LHCN-M2 (cell line): ENCODE results near the gene ZPBP2.

DNA sequence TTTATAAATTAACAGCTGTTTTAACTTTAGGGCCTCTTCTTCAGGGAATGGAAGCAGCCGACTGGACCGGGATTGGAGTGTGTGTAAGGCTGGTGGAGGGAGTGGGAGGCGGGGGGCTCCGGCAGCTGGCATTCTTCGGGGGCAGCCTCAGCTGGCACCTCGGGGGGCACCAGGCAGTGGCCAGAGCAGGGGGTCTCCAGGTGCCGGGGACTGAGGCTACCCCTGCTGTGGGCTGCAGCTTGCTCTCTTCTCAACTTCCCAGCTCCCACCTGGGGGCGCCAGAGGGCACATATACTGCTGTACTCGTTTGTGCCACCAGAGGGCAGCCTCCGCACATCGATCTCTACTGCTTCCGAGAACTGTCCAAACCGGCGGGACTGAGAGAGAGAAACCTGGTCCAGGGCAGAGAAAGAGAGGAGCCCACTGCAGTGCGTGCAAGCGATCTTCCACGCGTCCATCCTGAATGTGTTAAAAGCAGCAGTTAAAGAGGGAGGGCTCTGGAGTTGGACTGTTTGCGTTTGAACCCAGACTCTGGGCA, 4.9 kb upstream of the PPP1R1B start:
- RAMPAGE, long total RNA = no peak

DNA sequence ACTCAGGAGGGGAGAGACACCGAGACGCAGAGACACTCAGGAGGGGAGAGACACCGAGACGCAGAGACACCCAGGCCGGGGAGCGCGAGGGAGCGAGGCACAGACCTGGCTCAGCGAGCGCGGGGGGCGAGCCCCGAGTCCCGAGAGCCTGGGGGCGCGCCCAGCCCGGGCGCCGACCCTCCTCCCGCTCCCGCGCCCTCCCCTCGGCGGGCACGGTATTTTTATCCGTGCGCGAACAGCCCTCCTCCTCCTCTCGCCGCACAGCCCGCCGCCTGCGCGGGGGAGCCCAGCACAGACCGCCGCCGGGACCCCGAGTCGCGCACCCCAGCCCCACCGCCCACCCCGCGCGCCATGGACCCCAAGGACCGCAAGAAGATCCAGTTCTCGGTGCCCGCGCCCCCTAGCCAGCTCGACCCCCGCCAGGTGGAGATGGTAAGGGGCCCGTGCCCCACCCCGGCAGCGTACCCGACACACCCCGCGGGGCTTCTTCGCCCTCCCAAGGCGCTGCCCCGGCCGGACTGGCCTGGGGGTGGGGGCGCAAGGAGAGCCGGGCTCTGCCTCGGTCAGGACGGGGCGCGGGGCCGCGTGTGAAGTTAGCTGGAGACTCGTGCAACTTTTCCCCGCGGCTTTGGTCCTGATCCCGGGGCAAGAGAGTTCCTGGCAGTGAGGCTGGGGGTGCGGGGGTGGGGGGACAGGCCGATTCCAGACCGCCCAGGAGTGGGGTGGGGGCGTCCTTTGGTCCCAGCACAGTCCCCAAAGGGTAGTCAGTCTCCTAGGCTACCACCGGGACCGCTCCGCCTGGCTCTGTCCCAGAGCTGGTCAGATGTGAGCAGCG, 507 bp downstream of the PPP1R1B start:
- RAMPAGE, long total RNA = no peak

DNA sequence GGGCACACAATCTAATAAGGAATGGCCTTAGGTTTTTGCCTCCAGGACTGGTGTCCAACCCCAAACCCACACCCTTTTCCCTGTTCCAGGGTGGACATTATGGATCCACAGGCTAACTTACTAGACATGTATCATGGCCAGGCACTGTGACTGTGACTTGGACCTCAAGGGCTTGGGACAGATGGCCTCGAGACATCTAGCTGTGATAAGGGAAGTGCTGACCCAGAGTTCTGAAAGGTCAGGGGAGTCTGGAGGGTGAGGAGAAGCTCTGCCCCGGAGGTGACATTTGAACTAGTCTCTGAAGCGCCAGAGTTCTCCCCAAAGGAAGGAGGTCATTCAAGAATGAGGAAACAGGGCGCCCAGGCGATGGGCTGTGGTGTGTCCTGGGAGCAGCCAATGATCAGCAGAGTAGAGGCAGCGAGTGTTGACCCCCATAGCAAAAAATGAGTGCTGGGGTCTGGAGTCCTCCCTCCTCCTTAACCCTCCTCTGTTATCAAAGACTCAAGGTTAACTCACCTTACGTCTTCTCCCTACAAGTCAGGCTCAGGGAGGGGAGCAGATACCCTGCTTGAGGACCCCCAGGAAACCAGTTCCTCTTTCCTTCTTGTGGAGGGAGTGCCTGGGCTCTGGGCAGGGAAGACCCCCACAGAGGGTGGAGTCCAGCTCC, 4.9 kb downstream of the STARD3 start:
- RAMPAGE, long total RNA = no peak

GRCh38 chr17:39665542-39666120, 482 bp downstream of the TCAP start:
- RAMPAGE, long total RNA = no peak

DNA sequence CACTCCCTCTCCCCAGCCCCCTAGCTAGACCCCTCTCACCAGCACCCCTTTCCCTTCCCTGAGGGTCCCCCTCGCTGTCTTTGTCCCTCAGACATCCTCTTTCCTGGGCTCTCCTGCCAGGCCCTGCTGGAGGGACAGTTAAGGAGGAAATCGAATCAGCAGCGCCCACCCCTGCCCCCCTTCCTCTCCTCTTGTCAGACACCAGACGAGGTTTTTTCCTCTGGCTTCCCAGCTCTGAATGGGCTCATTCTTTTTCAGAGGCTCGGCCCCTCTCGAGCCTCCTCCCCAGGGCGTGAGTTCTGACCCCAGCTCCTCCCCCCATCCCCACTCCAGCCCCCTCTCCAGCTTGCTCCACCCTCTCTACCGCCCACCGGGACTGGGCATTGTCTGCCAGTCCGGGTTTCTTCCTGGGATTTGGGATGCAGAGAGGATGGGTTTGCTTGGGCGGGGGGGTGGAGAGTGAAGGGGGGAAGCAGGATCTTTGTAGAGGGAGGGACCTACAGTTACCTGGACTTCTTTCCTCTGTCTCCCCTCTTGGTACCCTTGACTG, 3.8 kb upstream of the ERBB2 start:
- RAMPAGE, long total RNA = no peak

DNA sequence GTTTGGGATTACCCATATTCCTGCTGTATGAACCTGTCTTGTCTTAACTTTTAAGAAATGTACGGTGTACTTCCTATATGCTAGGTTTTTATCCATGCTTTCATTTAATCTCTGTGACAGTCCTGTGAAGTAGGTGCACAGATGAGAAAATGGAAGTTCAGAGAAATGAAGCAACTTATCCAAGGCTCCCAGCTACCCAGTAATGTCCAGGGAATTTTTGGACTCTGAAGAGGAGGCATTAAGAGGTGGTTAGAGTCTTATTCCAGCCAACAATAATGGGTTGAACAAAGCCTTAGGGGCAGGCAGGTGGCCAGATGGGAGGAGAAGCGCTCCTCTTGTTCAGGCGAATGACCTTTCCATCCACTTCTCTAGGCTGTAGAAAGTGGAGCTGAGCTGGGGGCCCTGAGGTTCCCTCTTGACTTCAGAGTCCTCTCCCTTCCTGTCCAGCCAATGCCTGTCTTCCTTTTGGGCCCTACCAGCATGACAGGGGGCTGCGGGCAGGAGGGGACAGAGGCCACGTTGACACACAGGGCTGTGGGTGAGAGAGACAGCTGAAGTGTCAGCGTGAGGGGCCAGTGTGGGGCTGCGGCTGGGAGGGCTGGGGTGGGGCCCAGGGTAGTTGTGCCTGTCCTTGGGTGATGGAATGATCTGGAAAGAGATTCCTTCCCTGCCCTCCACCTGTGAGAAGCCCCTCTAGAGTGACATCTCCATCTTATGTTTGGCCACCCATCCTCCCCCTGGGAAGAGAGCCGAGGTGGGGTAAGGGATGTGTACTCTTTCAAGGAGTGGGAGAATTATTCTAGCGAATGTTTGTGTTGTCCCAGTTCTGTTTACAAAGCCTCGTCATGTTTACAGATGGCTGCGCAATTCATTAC, 3.0 kb downstream of the ERBB2 start:
- RAMPAGE, long total RNA = no peak

DNA sequence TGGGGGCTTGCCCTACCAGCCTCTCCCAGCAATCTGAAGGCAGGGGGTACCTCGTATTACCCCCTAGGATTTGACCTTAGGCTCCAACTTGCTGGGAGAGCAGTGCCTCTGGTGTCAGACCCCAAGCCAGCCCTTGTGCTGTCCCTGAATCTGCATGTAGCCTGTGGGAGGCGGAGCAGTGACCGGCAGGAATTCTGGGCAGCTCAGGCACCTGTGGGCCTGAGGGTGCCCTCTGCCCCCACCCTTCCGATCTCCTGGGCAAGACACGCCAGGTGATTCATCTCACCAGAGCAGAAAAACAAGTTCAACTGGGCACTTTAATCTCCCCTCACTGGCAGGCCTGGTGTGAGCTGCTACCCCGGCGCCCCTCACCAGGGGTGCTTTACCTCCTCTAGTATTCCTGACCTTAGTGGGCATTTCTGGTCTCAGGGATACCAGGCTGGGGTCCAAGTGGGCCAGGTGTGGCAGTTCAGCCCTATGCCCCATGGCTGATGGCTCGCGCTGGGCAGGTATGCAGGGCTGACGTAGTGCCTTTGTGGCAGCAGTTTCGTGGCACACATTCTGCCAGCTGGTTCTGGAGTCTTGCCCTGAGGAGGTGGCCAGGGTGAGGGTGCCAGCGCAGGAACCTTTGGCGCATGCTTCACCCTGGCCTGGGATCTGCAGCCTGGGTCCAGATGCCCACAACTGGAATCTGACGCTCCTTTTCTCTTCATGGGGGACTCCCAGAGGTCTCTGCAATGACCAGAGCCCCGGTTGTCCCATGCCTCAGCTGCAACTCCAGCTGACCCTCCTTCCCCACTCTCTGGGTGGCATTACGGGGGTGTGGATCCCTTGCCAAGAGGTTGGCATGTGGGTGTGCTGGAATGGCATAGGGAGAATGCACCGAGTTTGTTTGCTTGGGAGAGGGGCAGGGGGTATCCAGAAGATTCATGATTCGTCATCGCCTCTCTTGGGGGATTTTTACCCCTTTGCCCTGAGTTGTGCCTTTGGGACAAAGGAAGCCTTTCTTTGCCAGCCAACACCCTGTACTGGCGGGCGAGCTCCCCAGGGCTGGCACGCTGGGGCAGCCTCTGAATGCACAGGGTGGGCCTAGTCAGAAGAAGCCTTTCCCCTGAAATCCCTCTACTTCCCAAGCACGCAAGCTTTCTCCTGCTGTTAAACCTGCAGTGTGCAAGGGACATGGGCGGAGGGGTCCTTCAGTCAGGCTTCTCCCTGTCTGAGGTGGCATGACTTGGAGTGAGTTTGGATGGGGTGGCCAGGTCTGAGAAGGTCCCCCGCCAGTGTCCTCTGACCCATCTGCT, 6.3 kb downstream of the ERBB2 start:
- RAMPAGE, long total RNA = no peak

DNA sequence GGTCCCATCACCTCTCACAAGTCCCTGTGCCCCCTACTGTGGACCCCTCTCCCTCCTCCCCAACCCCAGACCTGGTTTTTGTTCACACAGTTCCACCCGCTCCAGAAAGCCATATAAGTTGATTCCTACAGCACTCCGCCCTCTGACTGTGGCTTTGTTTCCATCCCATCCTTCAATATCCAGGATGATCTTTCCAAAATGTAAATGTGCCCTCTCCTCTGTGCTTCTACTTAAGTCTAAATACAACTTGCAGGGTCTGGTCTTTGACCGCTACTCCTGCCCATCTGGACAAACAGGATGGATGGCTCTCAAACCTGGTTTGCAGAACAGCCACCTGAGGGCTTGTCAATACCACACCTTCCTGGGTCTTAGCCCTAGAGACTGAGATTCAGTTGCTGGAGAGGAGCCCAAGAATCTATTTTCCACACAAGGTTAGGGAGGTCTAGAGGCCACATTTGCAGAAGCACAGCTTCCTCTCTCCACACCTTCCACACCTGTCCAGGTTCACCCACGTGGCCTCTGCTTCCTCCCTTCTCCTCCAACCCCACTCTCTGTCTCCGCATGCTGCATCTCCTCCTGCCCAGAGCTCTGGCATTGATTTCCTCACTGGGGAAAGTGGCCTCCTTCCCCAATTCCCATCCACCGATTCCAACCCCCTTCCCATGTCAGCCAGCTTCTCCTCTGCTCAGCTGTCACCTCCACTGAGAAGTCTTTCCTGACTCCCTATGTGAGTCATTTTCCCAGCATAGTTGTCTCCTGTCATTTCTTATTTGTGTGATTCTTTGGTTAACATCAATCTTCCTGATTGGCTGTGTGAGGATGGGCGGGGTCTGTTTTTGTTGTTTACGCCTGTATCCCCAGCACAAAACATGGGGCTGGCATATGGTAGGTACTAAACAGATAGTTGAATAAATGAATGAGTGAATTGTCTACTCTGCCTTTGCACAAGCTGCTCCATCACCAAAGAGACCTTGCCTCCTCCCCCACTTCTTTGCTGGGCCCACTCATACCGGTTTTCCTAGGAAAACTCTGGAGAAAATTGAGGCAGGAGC, 1.7 kb upstream of the GRB7 start:
- RAMPAGE, long total RNA = no peak

DNA sequence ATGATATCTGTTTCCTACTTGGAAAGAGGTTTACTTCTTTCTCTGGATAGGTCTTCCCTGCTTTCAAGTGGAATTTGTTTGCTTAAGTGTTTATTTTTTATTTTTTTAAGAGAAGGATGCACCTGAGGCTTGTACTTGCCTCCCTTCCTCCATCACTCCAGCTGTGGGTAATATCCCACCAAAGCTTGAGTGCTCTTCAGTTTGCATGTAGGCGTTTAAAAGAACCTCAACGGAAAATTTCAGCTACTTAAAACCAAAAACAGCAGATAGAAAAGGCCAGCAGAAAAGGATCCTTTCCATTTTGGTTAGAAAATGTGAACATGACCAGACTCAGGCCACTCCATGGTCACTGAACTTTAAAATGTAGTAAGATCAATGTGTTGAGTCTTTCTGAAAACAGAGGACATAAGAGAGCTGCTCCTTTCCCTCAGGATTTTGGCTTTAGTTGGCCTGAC, 57.0 kb downstream of the GRB7 start:
- RAMPAGE, long total RNA = no peak

GRCh38 chr17:39867496-39868793, at the start of gene ZPBP2:
ZPBP2 (plus strand) TSS chr17:39868202.
- RAMPAGE, long total RNA = no peak

DNA sequence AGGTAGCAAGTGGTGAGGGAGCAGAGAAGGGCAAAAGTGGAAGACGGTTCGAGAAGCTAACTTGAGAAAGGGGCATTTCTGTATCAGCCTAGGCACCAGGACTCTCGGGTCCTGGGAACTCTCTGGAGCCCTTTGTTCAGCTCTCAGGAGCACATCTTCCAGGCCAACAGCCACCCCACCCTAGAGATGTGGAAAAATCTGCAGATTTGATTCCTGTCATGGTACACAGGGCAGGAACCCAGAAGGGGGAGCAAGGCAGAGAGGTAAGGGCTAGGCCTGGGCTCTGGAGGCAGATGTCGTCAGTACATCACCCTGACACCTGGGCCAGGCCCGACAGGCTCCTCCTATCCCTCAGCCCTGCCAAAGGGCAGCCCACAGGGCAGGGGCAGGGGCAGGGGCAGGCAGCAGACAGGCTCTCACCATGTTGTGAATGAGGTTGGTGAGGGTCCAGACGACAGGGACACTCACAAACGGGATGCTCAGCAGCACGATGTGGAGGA, 3.7 kb downstream of the ORMDL3 start:
- RAMPAGE, long total RNA = no peak

DNA sequence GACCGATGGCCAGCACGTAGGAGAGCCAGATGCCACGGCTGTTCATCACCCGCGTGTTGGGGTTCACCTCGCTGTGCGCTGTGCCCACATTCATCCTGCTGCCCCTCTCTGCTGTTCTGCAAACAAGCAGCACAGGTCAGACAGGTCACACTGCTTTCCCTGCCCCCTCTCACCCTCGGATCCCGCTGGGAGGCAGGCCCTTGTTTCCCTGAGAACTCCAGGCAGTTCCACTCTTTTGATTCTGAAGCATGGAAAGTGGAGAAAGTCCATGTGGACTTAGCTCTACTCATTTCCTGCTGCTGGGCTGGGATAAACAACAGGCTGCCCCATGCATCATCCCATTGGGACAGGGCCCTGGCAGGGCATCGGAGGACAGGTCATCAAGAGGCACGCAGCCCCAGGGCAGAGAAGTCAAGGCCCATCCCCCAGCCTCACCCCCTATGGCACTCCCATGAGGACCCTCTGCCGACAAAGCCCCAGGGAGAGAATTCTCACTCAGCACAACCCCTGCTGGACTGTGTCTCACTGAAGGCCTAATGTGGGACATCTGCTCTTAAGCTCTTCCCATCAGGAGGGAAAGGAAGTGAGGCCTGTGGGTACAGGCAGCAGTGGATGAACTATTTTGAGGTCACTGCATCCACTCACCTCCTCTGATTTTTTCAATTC, 3.2 kb downstream of the ORMDL3 start:
- RAMPAGE, long total RNA = no peak

GRCh38 chr17:40032258-40033039, 17.2 kb downstream of the CSF3 start:
- RAMPAGE, long total RNA = no peak

- RAMPAGE, long total RNA = no peak
Measured at GRCh38 chr17:40099675-40100009, 747 bp downstream of the NR1D1 start.

DNA sequence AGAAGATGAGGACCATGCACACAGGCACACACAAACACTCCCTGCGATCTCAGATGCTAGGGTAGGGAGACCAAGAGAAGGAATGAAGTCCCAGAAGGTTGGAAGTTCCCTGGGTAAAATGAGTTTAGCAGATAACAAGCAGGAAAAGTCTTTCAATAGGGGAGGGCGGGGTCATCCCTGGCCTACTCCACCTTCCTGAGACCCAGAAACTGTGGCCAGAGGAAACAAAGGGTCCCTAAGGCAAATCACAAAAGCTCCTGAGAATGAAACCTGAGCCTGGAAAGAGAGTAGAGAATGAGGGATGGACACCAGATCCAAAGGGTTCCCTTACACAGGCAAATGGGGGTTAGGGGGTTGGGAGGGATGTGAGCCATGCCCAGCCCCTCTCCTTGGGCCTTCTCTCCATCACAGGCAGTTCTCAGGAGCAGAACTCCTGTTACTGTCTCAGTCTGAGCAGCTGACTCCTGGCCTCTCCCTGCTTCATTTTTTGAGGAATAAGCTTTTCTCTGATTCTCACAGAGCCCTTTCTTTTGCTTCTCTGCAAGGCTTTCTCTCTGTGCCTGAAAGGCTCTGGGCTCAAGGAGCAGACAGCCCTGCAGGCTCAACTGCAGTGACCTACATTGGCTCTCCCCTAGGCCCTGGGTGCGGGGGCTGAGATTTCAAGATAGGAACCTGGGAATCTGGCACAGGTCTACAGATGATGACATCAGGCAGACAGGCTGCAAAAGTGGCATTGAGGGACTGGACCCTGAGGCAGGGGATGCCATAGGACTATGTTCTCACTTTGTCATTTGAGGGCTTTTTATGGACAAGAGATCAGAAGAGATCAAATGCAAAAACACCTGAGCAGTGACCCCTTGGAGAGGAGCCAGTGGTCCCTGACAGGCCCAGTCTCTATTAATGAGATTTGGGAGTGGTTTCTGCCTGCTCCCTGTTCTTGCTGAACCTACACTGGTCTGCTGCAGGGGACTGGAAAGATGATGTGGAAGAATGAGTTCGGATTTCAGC, 9.9 kb upstream of the NR1D1 start:
- RAMPAGE, long total RNA = no peak

DNA sequence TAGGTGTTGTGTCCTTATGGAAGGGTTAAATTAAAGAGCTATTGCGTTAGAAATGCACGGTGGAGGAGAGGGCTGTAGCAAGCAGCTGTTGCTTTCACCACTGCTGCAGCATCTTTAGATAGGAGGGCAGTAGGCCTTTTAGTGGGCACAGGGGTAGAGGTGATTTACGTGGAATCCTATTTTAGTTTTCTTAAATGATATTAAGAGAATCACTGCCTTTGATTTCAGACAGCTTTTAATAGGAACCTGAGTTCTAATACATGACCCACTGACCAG, 1.9 kb downstream of the MSL1 start:
- RAMPAGE, long total RNA = no peak

DNA sequence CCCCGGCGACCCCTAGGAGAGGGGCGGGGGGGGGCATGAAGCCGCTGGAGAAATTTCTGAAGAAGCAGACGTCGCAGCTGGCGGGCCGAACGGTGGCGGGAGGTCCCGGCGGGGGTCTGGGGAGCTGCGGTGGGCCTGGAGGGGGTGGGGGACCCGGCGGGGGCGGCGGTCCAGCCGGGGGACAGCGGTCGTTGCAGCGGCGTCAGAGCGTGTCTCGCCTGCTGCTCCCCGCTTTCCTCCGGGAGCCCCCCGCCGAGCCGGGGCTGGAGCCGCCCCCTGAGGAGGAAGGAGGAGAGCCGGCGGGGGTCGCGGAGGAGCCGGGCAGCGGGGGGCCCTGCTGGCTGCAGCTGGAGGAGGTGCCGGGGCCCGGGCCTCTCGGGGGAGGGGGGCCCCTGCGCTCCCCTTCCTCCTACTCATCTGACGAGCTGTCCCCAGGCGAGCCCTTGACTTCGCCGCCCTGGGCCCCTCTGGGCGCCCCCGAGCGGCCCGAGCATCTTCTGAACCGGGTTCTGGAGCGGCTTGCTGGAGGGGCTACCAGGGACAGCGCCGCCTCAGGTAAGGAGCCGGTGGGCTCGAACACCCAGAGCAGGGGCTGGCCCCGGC, 658 bp downstream of the RAPGEFL1 start:
- RAMPAGE, long total RNA = no peak

DNA sequence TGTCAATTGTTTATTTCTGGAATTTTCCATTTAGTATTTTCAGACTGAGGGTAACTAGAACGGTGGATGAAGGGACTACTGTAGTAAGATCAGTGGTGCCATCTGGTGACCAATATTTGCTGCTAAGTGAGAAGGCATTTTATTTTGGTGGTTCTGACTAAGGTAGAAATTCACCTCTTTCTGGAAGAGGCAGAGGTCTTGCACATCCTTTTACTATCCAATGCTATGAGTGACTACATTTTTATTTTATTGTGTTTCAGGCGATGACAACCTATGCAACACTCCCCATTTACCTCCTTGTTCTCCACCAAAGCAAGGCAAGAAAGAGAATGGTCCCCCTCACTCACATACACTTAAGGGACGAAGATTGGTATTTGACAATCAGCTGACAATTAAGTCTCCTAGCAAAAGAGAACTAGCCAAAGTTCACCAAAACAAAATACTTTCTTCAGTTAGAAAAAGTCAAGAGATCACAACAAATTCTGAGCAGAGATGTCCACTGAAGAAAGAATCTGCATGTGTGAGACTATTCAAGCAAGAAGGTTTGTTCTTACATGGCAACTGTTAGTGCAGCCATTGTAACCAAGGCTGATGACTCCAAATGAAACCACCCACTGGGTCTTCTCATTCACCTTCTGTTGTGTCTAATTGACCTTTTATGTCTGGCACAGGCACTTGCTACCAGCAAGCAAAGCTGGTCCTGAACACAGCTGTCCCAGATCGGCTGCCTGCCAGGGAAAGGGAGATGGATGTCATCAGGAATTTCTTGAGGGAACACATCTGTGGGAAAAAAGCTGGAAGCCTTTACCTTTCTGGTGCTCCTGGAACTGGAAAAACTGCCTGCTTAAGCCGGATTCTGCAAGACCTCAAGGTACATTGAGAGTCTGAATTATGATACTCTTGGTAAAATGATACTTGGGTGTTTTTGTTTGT, 3.4 kb downstream of the CDC6 start:
- RAMPAGE, long total RNA = no peak

GRCh38 chr17:40304203-40304826, 4.7 kb upstream of the RARA start:
- RAMPAGE, long total RNA = no peak

- RAMPAGE, long total RNA = no peak
Measured at GRCh38 chr17:40307520-40308724, 1.1 kb upstream of the RARA start.